ENCODE measurements around a stretch of chr4.

GRCh38 chr4:140150644-140151431 is 3.1 kb downstream of the MAML3 start:
- RRBS, result 3% methylated on average over 7 of the region's 59 CpGs

DNA sequence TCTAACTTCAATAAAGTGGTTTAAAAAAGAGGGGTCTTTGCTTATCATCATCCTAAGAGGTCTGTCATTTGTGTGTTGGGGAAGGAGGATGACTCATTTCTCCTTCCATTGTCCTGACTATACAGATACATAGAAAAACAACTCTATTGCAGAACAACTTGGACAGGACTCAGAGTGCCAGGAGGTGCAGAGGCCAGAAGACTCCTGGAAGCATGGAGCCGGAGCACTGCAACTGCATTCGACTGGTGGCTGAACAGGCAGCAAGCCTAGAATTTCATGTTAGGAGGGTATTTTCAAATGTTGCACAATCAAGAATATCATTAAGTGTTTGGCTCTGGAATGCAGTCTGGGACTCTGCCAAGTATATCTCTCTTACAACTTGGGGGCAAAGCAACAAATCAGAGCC is 35.0 kb upstream of the MAML3 start:
- RRBS, result no CpG with 5 or more reads among the region's 2 CpGs

GRCh38 chr4:140244175-140244755 is 90.3 kb upstream of the MAML3 start:
- RRBS, result no CpG with 5 or more reads among the region's 4 CpGs

GRCh38 chr4:140297116-140297616 is 76.3 kb upstream of the SCOC start:
- RRBS, result 75% methylated on average over 1 of the region's 8 CpGs

DNA sequence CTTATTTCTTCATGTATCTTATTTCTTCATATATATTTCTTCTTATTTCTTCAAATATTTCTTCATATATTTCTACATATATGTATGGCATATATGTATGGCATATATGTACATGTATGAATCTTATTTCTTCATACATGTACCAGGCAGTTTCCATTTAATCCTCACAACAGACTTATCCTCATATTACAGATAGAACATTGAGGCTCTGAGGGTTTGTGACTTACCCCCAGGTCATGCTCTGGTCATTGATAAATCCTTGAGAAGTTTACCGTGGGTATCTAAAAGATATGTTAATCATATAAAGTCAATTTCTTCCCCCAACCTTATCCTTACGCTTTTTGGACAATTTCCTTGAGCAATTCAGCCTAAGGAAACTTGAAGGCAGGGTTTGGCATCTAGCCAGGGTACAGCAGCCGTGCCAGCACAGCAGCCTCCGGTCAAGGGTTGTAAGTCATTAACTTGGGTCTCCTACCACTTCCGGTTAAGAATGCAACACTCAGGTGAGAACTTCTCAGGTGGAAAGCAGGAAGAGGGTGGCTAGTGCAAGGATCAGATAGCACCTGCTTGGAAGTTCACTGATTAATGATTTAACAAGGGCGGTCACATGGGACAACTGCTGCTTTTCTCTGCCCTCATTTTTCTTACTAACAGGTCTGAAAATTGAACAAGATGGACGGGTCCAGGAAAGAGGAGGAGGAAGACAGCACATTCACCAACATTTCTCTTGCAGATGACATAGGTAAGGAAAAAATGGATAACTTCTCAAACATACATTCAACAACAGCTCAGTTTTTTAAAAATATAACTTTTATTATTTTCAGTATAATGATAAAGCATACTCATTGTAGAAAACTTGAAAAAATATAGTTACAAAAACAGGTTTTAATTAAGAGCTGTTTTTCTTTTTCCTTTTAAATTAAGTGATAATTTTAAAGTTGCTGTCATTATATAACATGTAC is 30.2 kb upstream of the SCOC start:
- RRBS, result no CpG with 5 or more reads among the region's 7 CpGs

DNA sequence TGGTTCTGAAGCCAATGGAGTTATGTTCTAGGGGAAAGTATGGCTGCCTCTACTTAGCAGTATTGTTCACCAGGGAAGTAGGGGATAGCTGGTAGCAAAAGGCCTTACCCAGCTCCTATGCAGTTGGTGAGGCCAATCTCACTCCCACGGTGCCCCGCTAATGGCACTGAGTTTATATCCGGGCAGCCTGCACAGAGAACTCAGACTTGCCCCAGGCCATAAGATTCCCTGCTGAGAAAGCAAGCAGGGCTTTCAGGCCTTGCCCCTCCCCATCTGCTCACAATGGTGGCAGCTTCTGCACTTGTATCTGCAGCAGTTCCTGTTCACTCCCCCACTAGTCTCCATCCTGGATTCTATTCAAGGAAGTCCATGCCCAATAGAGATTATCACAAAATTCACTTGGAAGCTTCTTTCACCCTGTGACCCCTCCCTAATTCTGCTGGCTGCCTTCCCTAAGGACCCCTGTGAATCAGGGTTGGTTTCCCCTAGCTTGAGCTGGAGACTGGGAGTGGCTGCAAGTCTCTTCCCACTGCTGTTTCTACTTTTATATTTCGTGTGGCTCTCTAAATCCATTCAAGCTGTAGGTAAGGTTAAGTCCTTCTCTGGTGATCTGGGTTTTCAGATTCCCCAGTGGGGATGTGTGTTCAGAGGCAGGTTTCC is 34.5 kb upstream of the UCP1 start:
- RRBS, result no CpG with 5 or more reads among the region's 4 CpGs

DNA sequence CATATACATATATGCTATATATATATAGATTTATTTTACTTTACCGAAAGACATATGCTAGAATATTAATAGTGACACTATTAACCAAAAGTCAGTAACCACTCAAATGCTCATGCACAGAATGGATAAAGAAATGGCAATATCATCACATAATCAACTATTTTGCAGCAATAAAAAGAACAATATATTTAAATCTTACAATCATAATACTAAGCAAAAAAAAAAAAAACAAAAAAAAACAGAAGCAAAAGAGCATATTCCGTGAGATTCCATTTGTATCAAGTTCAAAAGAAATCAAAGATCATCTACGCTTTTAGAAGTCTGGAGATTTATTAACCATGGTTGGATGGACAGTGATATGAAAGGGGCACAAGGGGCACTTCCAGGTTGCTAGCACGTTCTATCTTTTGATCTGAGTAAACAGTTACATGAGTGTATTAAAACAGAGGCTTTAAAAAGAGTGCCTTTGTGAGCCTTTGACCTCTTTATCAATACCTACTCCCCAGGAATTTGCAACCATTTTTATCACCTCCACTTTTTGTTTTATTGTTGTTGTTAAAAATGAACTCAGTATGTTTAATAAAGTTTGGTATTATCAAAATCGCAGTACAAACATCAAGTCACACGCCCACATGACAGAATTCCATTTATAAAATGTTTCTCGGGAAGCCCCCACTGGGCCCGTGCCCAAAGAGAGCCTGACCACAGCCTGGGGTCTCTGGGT is 72.3 kb upstream of the UCP1 start:
- RRBS, result no CpG with 5 or more reads among the region's 8 CpGs

GRCh38 chr4:140645450-140646499 is 77.0 kb upstream of the UCP1 start:
- RRBS, result no CpG with 5 or more reads among the region's 12 CpGs

DNA sequence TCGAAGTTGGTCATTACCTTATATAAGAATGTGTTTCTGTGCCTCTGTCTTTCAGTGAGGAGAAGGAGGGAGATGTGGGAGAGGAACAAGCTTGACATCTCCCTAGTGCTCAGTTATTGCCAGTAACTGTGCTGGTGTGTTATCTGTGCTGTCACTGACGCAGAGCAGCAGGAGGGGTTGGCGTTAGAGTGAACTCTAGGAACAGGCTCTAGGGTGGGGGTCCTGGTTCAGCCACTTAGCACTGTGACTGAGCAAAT is 34.0 kb upstream of the TBC1D9 start:
- RRBS, result no CpG with 5 or more reads among the region's 3 CpGs

GRCh38 chr4:140930454-140931129 is 174.4 kb upstream of the TBC1D9 start:
- RRBS, result no CpG with 5 or more reads among the region's 11 CpGs

GRCh38 chr4:141126434-141126835 is 6.8 kb downstream of the RNF150 start:
- RRBS, result no CpG with 5 or more reads among the region's 2 CpGs

GRCh38 chr4:142305644-142306222 is 540.4 kb downstream of the INPP4B start:
- RRBS, result no CpG with 5 or more reads among the region's 1 CpG

GRCh38 chr4:142404869-142405899 is 440.9 kb downstream of the INPP4B start:
- RRBS, result no CpG with 5 or more reads among the region's 15 CpGs

DNA sequence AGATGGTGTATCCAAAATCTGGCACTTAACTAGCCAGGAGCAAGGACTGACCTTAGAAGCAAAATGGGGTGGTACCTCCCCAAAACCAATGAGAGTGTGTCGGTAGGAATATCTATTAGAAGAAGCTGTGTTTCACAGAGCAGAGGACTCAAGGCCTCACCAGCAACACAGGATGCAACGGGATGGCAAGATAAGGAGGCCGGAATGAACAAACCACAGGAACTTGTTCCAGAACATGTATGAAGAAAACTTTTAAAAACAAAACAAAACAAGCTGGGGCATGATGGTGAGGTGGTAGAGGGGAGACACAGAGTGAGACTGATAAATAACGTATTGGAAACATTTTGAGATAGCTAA is 142.2 kb downstream of the INPP4B start:
- RRBS, result no CpG with 5 or more reads among the region's 4 CpGs

- RRBS, result 3% methylated on average over 12 of the region's 33 CpGs
These were observed 472 bp downstream of the INPP4B start for GRCh38 chr4:142845633-142846025.

DNA sequence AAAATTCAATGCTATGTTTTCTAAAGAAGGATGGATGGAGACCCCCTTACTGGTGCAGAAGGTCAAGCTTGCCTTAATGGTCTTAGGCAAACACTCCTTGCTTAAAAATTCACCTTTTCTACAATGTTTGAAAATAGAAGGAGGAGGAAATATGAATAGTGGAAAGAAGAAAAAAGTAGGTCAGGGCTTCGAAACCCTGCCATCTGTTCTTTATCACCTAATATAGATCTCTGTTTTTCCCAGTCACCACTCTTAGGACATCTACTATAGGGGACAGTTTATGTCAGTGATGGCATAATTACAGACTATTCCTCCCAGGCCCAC is 39.7 kb upstream of the GAB1 start:
- RRBS, result no CpG with 5 or more reads among the region's 1 CpG

- RRBS, result no CpG with 5 or more reads among the region's 34 CpGs
These were observed 13.4 kb downstream of the GAB1 start for GRCh38 chr4:143349912-143350703.

GRCh38 chr4:143382423-143382955 is 45.8 kb downstream of the GAB1 start:
- RRBS, result no CpG with 5 or more reads among the region's 4 CpGs

DNA sequence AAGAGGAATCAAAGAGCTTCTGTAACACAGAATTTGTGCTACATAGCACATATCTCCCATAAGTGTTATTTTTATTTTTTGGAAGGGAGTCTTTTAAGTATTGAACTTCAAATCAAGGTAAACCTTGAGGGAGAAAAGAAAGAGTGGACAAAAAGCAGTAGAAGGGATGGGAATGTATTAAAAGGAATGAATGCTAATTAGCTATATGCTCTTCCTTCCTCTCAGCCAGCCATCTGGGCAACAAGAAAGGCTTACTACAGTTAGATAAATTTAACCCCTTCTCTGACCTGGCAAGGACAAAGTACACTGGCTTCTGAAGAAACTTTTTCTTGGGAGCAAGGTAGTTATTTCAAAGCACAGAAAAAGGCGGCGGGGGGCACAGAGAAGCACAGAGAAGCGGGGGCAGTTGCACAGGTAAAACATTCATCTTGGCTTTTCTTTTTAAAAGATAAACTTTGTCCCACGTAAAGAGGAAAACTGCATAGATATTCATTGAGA is 54.6 kb downstream of the GAB1 start:
- RRBS, result no CpG with 5 or more reads among the region's 4 CpGs

DNA sequence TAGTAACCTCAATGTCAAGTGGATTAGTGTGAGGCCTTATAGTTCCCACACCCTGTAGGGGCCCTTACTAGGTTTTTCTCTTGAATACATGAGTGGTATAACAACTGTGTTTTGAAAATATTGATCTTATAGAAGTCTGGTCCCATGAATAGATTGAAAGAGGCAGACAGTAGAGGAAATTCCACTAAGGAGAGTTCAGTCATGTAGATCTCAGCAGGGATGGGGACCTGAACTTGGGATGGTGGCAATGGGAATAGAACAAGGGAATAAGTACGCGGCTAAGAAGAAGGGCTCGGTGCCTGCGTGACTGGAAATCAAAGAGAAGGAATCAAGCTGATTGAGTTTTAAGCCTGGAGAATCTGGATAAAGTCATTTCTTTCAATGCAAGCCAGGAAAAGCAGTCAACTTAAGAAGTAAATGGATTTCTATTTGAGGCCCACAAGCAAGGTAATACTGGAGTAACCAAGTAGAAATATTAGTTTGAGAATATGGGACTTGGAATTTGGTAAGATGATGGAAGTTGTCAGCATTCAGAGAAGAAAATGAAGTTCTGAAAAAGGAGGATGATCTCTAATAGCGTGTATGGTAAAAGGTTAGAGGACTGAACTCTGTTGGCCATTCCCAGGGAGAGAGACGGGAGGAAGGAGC is 77.1 kb upstream of the SMARCA5 start:
- RRBS, result no CpG with 5 or more reads among the region's 6 CpGs

All from HL-60 (cell line).